Measurements from ENCODE around the gene TP53I11.

DNA sequence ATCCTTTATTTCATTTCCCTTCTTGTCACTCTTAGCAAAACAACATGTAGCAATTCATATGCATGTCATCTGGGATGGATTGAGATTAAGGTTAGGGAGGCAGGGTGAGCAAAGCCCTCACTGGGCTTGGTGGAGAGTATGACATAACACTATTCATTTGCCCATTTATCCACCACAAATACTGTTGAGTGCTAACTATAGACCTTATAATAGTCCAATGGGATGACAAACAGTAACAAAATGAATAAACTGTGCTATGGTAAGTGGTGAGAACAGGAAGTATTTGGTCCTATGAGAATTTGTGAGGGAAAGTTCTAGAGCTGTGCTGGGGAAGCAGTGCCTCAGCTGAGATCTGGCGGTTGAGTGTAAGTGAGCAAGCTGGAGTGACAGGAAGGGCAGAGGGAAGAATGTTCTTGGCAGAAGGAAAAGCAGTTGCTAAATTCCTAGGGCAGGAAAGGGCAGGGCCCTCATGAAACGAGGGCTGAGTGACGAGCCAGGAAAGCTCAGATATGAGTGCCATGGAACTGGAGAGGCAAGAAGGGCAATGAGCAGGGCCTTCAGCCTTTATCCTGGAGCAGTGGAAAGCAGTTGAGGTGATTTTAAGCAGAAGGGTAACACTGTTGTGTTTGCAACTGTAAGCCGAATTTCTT is 6.7 kb downstream of the HSD17B12 start:
- PRO-cap: no peak

GRCh38 chr11:43735649-43735993 is 55.1 kb downstream of the HSD17B12 start:
- PRO-cap: no peak

- PRO-cap: no peak
Measured at GRCh38 chr11:43794341-43794817, 86.3 kb upstream of the ALKBH3 start.

- PRO-cap: no peak
Measured at GRCh38 chr11:43993259-43993728, 50.9 kb downstream of the C11orf96 start.

DNA sequence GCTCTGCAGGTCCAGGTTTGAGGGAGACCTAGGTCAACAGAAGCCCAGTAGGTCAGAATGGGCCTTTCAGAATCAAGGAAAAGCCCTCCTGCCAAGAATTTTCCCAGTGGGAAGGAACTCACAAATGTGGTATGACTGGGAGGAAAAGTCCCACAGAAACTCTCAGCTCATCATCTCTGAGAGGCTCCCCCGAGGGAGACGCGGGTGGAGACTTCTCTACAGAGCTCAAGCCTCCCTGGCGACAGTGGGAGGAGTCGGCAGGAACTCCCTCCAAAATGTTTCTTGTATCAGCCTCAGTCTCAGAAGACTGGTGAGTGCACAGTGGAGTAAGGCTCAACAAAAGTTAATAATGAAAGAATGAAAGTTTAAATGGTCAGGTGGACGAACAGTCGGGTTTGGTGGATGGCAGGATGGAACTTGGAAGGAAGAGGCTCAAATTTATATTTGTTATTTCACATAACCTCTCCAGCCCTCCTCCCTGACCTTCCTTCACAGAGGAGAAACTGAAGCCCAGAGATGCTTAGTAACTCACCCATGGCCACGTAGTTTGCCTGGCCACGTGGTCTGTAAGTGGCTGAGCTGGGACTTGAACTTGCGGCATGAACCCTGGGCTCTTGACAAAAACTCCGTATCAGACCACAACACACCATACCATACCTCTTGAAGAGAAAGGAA is 14.9 kb upstream of the ACCSL start:
- PRO-cap: no peak

- PRO-cap: no peak
Measured at GRCh38 chr11:44564174-44564954, 1.1 kb upstream of the CD82 start.

DNA sequence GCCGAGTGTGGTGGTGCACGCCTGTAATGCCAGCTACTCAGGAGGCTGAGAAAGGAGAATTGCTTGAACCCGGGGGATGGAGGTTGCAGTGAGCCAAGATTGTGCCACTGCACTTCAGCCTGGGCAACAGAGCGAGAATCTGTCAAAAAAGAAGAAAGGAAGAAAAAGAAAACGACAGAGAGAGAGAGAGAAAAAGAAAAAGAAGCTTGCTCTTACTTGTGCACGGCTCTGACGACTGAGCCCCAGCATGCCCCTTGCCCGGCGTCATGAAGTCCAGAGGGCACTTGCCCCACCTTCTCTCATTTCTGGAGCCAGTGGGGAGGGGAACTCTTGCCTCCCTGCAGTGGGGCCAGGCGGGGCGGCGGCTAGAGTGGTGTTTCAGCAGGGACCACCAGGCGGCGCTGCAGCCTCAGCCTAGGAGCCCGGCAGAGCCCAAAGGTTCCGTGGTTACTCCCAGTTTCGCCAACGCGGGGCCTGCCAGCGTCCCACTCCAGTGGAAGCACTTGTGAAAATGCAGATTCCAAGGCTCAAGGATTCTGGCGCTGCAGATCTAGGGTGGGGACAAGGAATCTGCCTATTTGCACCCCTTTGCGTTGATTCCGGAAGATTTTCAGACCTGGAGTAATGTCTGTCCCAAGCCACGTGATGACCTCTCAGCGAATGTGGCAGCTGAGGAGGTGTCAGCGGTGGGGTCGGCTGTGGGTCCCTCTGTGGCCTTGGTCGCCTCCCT is 55.6 kb downstream of the CD82 start:
- PRO-cap: no peak

DNA sequence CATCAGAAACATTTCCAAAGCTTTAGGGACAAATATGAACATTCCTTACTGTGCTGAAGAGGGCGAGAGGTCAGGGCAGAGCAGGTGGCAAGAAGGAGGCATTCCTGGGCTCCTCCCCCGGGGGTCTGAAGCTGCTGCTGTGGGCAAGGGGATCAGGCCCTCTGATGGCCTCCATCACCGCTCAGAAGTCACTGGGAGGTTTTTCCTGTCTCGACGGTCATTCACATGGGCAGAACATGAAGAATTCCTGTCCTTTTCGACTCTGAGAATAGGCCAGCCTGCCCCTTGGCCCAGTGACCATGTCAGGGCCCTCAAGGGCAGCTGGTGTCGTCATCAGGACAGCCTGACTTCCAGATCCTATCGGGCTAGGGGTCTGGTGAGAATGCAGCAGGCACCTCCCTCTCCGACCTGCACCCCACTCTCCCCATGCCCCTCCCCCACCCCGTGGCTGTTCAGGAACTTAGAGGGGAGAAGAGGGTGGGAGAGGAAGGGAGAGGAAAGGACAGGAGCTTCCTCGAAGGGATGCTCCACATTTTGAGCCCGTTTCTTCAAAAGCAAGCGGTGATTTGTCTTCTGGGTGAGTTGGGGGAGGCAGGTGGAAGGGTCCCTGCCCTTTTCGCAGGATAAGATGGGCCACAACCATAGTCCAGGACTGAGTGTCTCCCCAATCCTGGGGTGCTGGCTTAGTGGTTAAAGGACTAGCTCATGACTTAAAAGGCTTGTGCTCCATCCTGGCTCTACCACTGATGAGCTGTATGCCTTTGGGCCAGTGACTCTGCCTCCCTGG is 3.5 kb downstream of the TP53I11 start:
- PRO-cap: no peak

DNA sequence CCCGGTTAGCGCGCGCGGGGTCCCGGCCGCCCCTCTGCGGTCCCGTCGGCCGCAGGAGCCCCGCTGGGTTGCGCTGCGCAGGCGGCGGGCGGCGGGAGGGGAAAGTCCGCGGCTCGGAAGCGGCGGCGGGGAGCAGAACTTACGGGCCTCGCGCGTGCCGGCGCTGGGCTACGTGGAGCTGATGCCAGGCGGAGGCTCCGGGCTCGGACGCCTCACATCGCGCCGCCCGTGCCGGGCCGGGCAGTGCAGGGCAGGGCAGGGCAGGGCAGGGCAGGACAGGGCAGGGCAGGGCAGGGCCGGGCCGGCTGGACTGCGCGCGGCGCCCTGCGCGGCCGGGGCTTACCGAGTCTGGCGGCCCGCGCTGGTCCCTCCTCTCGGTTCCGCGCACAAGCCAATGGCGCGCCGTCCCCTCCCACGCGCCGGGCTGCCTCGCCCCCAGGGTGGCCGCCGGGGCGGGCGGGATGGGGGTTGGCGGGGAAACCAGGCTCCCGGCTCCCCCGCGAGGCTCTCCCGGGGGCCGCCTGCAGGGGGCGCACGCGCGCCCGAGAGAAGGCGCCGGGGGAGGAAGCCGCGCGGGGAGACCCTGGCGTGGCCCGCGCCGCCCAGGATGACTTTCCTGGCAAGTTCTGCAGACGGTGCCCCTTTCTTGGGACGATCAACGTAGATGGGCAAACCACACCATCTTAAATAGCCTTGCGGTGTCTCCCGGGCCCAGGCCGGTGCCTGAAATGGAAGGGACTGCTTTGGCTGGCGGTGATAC is at the start of gene TP53I11:
TP53I11 (minus strand) TSS at position 350 of the 760 bp plus-strand sequence.
- PRO-cap: unidirectional peak, plus-strand start at position 249 of the sequence; unidirectional peak, minus-strand start at position 344 of the sequence

- PRO-cap: no peak
Measured at GRCh38 chr11:44954934-44955606, 4.4 kb upstream of the TP53I11 start.

DNA sequence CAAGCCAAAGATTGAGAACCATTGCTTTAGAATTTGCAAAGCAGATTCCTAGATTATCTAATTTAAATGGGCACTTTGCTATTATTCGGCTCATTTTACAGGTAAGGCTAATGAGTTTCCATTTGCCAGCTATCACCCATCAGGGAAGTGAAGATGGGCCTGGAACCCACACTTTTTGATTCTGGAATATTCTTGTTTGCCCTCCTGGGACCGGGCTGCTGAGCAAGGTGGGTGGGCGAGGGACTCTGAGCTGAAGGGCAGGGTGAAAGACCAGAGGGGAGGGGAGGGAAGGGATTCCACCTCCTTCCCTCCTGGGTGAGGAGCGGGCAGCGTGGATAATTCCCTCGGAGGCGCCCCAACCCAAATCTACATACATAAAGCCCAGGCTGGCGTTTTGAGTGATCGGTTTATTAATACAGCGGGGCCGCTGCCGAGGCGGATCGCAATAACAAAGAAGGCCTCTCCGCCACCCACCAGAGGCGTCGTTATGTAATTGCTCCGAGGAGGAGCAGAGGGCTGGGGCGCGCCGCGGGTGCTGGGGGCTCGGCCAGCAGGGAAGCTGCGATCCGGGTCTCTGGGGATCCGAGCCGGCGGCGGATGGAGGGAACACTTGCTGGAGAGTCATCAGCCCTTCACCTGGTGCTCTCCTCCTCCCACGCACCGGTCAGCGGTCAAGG is 6.2 kb upstream of the TP53I11 start:
- PRO-cap: no peak

DNA sequence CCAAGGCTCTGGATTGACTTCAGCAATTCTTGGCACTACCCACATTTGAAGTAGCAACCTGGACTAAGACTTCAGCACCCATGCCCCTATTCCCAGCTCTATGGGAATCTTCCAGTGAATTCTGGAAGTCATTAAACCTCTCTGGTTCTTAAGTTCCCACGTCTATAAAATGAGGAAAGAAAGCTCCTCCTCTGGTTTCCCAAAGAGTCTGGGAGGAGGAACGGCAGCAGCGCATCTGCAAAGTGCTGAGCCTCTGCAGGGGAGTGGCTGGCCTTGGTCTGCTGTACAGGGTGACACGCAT is 73.6 kb upstream of the TP53I11 start:
- PRO-cap: no peak

- PRO-cap: no peak
Measured at GRCh38 chr11:45029139-45029690, 78.5 kb upstream of the TP53I11 start.

DNA sequence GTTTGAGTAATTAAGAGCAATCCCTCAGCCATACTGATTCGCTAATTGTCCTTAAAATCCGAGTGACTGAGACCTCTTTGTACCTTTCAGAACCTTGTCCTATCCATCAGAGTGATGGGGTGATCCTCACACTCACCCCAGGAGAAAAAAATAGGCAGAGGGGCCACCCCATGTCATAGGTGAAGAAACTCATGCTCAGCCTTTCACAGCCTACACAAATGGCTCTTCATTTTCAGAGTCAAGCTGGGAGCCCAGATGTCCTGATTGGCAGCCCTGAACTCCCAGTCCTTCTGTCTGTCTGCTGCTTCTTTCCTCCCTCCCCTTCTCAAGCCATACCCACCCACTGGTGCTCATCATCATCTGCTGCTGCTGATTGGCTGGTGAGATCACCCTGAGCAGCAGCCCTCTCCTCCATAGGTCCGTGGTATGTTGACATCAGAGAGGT is 46.2 kb upstream of the PRDM11 start:
- PRO-cap: no peak

DNA sequence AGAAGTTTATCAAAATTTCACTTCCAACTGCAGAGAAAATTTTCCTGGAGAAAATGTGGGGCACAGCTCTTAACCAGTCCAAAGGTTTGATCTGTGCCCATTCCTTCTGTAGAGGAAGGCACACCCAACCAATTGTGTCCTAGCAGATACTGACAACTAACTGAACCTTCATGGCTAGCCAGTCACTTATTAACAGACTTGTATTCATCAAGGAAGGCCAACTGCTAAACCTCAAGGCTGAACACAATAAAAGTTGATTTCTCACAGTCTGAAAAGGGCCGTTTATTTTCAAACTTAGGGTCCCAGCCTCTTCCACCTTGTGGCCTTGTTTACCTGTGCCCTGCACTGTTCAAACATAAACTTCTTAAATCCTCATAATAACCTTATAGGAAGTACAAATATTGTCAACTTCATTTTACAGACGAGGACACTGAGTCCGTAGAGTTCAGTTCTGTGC is 19.4 kb downstream of the SYT13 start:
- PRO-cap: no peak

GRCh38 chr11:45280243-45280837 is 5.8 kb downstream of the SYT13 start:
- PRO-cap: no peak

GRCh38 chr11:45394021-45394947 is 108.1 kb upstream of the SYT13 start:
- PRO-cap: no peak

- PRO-cap: no peak
Measured at GRCh38 chr11:45745031-45745782, 59.7 kb upstream of the SLC35C1 start.

DNA sequence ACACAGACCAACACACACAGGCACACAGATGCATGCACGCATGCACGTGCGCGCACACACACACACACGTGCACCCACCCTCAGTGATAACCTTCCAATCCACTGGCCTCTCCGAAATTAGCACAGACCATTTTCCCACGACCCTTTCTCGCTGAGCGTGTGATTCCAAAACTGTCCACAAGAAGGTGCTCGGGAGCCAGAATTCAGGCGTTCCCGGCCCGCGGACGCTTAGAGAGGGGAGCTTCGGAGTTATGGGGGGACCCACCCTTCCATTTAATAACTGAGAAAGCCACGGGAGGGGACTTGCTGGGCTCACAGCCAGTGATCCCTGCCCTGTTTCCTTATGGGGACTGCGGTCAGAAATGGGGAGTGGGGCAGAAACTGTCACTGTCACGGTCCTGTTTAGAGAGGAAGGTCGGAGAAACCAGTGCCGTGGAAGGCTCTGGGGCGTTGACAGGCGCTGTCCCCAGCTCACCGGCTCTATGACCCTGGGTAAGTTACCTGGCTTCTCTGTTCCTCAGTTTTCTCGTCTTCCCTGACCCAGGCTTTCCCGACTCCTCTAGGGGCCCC is 33.6 kb upstream of the SLC35C1 start:
- PRO-cap: no peak

GRCh38 chr11:45880966-45881659 is 4.3 kb upstream of the MAPK8IP1 start:
- PRO-cap: no peak